Measurements from ENCODE around the genes MALRD1 and DNAJC1.

GRCh38 chr10:17645888-17646364 is 2.0 kb downstream of the STAM start:
- RRBS: no CpG with 5 or more reads among the region's 5 CpGs

GRCh38 chr10:18240546-18241068 is 100.4 kb downstream of the CACNB2 start:
- RRBS: no CpG with 5 or more reads among the region's 8 CpGs

- RRBS: no CpG with 5 or more reads among the region's 1 CpG
These were observed 13.9 kb downstream of the NSUN6 start for GRCh38 chr10:18637484-18637803.

- RRBS: no CpG with 5 or more reads among the region's 4 CpGs
These were observed at the start of gene MALRD1 for GRCh38 chr10:19048577-19049280. MALRD1 (plus strand) TSS chr10:19048801.

- RRBS: no CpG with 5 or more reads among the region's 37 CpGs
These were observed 1.3 kb downstream of the PLXDC2 start for GRCh38 chr10:19817340-19818168.

GRCh38 chr10:20031995-20032689 is 215.9 kb downstream of the PLXDC2 start:
- RRBS: no CpG with 5 or more reads among the region's 5 CpGs

GRCh38 chr10:20120701-20121613 is 304.7 kb downstream of the PLXDC2 start:
- RRBS: no CpG with 5 or more reads among the region's 13 CpGs

- RRBS: no CpG with 5 or more reads among the region's 5 CpGs
These were observed 365.2 kb downstream of the PLXDC2 start for GRCh38 chr10:20181288-20181891.

- RRBS: 1% methylated on average over 14 of the region's 37 CpGs
These were observed 276.3 kb upstream of the NEBL start for GRCh38 chr10:21173390-21173757.

DNA sequence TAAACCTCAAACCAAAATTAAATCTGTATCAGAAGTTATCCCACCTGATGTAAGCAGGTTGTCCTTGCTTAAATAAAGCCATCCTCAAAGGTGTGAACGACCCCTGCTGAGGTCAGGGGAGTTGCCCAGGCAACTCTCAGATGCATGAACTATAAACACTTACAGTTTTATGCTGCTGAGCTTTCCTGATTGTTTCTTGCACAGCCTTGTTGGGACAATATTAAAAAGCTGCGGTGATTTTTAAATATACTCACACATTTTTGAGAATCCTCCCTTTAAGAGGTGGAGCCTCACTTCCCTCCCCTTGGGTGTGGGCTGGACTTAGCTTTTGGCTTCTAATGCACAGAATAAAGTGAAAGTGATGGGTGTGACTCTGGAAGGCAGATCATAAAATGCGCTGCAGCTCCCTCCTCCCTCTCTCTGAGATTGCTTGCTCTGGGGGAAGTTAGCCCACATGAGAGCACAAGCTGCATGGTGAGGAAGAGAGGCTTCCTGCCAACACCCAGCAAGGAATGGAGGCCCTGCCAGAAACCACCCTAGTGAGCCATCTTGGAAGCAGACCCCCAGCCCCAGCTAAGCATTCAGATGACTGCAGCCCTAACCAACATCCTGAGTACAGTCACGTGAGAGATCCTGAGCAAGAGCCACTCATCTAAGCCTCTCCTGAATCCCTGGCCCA is 152.6 kb downstream of the SKIDA1 start:
- RRBS: no CpG with 5 or more reads among the region's 4 CpGs

GRCh38 chr10:21427636-21428114 is 97.8 kb downstream of the SKIDA1 start:
- RRBS: no CpG with 5 or more reads among the region's 5 CpGs

DNA sequence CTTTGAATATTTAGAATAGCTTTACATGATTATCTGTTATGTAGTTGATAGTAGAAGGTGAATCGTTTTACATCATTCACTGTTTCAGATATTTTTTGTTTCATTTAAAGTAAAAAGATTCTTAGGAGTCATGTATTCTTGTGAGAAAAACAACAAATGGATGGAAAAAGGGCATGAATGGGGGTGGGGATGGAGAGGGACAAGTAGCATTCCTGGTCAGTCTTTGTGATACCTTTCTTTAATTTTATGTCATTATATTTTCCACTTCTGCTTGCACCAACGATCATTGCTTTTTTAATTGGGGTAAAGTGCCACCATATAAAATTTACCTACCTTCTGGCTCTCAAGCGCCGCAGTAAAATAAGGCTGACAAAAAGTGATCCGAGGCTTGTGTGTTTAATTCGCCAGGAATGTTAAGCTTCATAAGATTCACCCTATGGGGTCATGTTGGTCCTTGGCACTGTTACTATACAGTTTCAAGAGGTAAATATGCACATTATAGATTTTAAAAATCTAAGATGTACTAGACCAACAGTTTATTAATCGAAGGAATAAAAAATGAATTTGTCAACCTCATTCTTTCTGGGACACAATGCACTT is 3.3 kb upstream of the SKIDA1 start:
- RRBS: no CpG with 5 or more reads among the region's 7 CpGs

DNA sequence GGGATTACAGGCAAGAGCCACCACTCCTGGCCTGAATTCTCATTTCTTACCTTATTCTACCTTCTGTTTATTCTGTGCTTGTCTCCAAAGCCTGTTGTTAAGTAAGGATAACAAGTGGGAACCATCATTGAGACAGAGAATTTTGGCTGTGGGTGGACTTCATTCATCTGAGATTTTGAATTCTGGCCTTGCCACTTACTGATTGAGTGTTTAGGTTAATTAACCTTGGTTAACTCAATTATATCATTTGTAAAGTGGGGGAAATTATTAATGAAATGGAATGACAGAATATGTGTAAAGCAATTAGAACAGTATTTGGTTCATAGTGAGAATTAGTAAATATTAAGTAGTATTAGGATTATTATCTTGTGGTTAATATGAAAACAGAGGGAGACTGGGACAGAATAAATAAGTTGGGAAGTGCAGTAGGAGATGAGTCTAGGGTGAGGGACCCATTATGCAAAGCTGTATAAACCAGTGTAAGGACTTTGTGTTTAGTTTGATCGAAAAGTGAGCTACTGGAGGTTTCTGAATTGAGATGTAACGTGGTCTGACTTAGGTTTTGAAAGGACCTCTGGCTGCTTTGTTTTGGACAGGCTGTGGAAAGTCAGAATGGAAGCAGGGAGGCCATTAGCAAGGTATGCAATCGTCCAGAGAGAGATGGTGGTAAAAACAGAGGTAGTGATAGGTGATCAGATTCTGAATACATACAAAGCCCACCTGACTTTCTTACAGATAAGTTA is 118.3 kb downstream of the MLLT10 start:
- RRBS: no CpG with 5 or more reads among the region's 3 CpGs

- RRBS: no CpG with 5 or more reads among the region's 3 CpGs
These were observed 120.7 kb downstream of the MLLT10 start for GRCh38 chr10:21654650-21655263.

- RRBS: no CpG with 5 or more reads among the region's 7 CpGs
These were observed 206.7 kb downstream of the MLLT10 start for GRCh38 chr10:21740562-21741336.

DNA sequence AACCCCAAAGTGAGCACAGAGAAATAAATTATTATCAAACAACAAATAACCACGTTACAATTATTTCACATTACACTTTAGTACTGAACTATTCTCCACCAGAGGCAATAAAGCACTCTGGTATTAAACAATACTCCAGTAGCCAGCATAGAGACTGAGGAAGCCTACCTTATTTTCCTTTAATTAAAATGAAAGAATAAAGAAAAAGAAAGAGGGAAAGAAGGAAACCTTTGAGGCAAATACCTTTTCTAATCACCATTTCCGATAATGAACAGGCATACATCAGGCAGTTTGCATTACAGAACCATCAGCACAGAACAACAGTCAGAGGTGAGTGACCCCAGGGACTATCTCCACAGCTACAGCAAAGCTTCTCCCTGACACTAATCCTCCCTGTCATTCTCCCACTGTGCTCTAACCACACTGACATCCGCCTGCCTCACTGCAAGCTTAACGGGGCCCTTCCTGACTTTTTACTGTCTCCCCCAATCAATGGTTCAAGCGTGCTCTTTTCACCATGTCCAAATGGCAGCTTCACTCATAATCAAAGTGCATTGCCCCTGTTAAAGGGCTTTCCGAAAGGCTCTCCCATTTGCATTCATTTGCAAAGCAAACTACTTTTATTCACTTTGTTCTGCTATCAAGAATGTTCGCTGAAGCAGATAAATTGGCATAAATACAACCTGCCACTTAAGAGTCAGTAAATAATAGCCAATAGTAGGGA is 196.4 kb downstream of the DNAJC1 start:
- RRBS: no CpG with 5 or more reads among the region's 7 CpGs

DNA sequence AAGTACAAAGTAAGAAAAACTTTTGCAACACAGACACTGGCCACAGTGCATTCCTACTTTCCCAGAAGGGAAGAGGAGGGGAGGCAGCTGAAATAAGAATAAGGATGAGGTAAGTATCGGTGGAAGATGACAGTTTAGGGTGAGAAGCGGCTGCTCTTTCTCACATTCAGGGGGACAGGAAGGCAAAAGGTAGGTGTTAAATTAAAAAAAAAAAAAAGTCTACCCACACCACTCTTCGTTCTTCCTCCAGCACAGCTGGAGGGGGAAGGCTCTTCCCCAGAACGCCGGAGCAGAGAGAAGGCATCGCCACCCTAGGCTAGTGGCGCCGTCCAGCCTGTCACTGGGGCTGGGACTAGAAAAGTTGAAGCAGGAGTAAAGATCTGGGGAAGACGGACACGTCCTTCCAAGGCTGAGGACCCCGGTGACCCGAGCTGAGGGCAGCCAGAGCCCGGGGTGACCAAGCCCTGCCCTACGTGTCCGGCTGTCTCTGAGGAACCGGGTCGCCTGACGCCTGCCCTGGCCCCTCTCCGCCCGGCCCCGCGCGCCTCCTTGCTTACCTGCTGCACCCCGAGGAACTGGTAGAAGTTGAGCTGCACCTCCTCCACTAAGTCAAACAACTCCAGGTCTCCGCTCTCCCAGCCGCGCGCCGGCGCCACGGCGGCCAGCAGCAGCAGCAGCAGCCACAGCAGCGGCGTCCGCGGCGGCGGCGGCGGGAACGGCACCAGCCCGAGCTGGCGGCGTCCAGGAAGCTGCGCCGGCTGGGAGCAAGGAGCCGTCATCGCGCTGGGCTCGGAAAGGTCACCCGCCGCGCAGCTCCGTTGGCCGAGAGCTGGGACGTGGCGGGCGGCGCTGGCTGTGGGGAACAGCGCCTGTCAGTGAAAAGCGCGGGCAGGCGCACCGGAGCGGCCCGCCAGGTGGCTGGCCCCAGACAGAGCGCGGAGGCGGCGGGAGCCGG is 597 bp downstream of the DNAJC1 start:
- RRBS: under 1% methylated on average over 29 of the region's 71 CpGs

DNA sequence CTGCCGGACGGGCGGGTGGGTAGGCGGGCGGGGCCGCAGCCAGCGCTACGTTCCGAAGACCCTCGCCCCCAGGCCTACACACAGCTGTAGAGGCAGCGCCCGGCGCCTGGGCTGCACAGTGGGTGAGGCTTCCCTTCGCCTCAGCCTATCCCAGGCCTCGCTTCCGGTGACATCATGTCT is at the start of gene DNAJC1:
Gene DNAJC1 (minus strand): TSS at position 120 of the 180 bp plus-strand sequence.
- RRBS: under 1% methylated on average over 12 of the region's 16 CpGs

- RRBS: under 1% methylated on average over 36 of the region's 45 CpGs
These were observed 475 bp upstream of the BMI1 start for GRCh38 chr10:22320499-22320749.

DNA sequence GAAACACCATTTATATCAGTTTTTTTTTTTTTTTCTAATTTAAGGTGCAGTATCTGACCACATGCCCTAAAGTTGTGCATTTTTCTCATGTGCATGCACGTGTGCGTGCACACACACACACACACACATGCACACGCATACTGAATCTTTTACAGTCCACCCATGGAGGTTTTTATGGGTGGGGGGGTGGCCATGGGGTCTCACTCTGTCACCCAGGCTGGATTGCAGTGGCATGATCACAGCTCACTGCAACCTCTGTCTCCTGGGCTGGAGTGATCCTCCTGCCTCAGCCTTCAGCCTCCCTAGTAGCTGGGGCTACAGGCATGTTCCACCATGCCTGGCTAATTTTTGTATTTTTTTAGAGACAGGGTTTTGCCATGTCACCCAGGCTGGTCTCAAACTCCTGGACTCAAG is 139.9 kb downstream of the SPAG6 start:
- RRBS: no CpG with 5 or more reads among the region's 3 CpGs